ENCODE data around the genes TNS3 and PKD1L1.

DNA sequence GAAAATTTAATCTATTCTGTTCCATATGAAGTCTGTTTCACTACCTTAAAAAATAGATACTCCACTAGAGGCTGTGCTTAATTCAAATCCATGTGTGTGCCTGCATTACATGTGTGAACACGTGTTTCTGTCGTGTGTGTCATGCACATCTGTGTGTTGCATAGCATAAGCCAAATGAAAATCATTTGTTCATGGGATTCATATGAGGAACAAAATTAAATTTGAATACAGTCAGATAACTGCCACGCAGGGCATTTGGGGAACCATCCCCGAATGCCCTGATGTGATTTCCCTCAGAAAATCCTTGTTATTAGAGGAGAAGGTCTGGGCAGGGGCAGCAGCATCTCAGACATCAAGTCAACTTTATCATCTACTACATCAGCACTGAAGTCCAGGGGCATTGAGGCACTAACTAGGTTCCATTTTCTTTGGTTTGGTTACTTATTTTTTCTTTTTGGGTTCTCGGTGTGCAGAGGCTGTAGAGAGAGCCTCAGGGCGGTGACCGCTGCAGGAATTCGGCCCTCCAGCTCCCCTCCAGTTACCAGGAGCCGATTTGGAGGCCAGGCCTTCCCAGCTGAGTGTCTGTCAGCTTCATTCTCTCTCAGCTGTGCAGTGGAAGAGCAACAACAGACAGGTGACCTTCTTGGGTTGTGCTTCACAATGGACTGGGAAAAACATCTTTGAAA, 145.5 kb downstream of the ADCY1 start:
- PRO-cap, 7 experiments = no peak in any of the 7 experiments

DNA sequence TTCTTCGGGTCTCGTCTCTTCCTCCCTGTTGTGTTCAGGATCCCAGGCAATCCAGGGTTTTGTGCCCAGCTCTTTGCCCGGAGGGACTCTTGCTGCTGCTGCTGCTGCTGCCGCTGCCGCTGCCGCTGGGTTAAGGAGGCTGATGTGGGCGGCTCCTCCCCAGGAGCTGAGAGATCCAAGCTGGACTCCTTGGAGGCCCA, 6.9 kb downstream of the CCDC201 start:
- PRO-cap, 7 experiments = no peak in any of the 7 experiments

- PRO-cap, 7 experiments = no peak in any of the 7 experiments
Observed at GRCh38 chr7:45888846-45889284, 577 bp downstream of the IGFBP1 start.

GRCh38 chr7:45890063-45891113, 2.1 kb downstream of the IGFBP1 start:
- PRO-cap, 7 experiments = no peak in any of the 7 experiments

DNA sequence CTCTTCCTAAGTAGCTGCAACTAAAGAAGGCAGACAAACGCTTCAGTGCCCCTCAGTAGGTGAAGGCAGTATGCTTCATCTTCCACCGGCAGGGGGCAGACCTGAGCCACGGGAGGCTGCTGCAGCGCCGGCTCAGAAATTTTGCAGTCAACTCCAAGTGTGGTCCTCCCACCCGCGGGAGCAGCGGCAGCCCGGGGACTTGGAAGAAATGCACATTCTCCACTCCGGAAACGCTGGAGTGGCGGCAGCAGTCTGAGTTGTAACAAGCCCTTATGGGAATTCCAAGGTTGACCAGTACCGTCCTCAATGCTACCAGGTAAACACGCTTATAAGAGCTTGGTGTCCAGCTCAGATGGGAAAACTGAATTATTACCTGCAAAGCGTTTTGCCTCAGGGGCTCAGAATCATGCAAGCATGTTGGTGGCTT, 3.4 kb downstream of the IGFBP3 start:
- PRO-cap, 7 experiments = no peak in any of the 7 experiments

- PRO-cap, 7 experiments = no peak in any of the 7 experiments
Observed at GRCh38 chr7:46007875-46008444, 86.9 kb upstream of the IGFBP3 start.

- PRO-cap, 7 experiments = no peak in any of the 7 experiments
Observed at GRCh38 chr7:46015249-46015934, 94.3 kb upstream of the IGFBP3 start.

DNA sequence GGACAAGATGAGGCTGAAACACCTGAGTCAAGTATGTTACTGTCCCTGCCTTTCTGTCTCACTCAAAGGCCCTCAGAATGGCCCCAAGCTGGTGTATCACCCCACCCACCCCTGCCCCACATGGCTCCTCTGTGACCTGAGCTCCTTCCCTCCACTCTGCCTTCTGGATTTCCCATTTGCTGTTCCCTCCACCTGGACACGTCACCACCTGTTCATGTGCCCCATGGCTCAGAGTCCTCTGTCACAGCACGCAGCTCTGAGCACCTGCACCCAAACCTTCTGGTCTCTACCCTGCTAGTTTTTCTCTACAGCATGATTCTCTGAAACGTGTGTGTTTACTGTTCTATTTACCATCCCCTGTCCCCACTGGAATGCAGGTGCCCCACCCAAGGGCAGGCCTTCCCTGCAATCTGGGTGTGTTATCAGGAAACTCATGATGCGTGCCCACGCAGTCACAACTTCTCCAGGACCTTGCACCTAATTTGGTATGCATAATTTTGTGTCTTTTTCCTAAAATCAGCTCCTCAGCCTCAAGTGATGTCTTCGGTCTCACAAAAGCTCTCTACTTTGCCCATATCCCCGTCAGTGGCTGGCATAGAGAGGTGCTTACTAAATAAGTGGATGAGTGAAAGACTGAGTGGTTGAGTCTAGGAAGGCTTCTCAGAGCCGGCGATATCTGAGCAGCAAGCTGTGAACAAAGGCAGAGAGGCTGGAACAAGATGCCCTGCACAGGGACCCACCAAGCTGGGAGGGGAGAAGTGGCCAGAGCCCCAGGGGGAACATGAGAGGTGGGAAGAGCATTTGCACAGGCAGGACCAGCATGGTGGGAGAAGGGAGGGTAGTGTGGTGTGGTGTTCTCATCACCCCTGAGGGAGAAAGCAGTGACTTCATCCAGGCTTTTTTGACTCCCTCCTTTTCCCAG, 284.5 kb upstream of the IGFBP3 start:
- PRO-cap, 7 experiments = no peak in any of the 7 experiments

GRCh38 chr7:46512537-46513360, 591.7 kb upstream of the IGFBP3 start:
- PRO-cap, 7 experiments = no peak in any of the 7 experiments

GRCh38 chr7:46680187-46680538, 759.1 kb upstream of the IGFBP3 start:
- PRO-cap, 7 experiments = no peak in any of the 7 experiments

- PRO-cap, 7 experiments = no peak in any of the 7 experiments
Observed at GRCh38 chr7:46759516-46759974, 822.4 kb downstream of the TNS3 start.

DNA sequence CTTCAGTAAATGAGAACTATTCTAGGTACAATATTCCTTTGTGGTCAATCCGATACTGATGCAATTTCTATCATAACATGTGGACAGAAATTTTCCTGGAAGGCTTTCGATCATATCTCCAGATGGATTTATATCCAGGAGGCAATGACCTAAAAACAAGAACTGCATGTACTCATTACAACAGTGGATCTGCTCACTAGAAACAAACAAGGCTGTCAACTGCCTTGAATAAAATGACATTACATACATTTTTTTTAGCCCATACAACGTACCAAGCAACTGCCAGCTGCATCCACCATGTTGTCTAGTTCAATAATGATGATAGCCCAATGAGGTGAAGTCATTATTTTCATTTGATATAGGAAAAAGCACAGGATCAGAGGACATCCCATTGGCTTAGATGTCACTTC, 345.0 kb downstream of the TNS3 start:
- PRO-cap, 7 experiments = no peak in any of the 7 experiments

DNA sequence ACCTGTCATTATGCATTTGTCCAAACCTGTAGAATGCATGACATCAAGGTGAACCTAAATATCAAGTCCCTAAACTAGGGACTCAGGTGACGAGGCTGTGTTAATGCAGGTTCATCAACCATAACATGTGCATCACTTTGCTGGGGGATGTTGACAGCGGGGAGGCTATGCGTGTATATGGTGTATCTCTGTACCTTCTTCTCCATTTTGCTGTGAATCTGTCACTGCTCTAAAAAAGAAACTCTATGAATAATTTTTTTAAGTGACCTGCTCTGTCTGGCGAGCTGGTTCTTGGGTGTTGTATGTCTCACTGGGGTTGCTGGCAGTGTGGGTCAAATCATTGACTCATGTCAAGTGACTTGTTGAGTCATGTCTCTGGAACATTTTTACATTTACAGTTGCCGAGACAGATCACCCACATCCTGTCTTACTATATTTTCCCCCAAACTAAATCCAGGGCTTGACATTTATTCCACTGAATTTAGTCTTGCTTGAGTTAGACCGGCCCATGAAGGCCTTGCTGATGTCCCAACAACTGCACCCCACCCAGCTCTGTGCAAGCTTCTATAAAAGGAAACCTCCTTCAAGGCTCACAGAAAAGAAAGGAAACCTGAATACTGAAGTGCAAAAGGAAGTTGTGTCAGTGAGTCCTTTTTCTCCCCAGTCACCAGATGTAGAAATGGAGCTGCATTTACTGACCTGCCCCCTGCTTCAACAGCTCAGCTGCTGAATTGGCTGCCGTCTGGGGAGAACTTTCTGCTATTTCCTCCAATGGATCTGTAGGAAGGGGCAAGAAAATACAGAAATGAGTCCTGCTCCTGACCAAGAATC, 290.4 kb downstream of the TNS3 start:
- PRO-cap, 7 experiments = no peak in any of the 7 experiments

DNA sequence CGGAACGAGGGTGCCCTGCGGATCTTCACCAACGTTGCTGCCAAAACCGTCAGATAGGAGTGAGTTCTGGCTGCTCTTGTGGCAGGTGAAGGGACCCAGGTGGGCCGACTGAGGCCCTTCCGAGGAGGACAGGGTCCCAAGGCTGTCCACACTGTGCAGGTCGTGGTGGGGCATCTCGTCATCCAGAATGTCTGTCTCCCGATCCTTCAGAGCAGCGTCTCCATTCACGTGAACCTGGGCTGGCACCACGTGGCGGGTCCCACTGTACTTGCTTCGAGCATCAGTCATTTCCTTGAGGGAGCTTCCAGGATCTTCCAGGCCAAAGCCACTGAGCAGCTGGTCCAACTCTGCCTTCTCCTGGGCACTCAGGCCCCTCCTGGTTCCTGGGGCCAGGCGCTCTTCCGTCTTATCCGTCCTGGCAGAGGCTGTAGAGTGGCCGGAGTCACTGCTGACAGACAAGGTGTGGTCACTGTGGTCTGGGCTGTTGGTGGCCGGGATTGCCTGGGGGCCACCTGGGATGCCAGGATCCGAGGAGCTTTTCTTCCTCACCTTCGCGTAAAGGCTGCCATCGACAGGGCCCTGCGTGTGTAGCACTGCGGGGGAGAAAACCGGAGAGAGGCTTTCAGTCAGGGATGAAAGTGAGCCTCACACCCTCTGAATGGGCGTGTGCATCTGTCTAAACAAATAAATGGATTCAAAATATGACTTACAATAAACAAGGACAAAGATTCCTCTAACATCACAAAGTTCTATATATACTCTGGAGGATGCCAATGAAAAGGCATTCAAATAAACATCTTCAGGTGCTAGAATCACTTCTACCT, 212.7 kb downstream of the TNS3 start:
- PRO-cap, 7 experiments = no peak in any of the 7 experiments

DNA sequence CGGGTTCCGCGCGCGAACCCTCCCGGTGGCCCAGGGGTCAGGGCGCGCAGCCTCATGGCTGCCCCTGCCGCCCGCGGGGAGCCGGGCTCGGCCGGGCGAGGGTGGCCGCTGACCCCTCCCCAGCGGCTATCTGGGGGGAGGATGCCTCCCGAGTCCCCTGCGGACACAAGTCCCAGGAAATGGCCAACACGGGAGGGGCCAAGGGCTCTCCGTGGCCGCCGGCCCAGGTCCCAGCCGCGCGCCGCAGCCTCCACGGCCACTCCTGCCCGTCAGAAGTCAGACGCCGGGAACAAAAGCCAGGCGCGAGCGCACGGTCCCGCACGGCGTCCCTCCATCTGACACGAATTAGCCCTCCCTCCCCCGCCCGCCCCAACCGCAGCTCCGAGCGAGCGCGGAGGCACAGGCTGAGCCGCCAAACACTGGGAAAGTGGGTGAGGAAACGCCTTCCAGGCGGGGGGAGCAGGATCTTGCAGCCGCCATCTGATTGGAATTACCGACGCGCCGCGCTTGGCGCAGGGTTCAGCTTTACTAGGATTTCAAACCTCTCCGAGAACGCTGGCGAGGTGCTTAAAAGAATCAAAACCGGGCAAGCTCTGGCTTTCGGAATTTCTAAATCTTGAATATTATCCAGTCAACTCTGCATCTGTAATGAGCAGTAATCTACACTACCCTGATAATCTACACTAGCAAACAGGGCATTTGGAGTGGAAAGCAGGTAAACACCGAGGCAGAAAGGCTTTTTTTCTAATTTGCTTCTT, 44.7 kb downstream of the TNS3 start:
- PRO-cap, 7 experiments = no peak in any of the 7 experiments

DNA sequence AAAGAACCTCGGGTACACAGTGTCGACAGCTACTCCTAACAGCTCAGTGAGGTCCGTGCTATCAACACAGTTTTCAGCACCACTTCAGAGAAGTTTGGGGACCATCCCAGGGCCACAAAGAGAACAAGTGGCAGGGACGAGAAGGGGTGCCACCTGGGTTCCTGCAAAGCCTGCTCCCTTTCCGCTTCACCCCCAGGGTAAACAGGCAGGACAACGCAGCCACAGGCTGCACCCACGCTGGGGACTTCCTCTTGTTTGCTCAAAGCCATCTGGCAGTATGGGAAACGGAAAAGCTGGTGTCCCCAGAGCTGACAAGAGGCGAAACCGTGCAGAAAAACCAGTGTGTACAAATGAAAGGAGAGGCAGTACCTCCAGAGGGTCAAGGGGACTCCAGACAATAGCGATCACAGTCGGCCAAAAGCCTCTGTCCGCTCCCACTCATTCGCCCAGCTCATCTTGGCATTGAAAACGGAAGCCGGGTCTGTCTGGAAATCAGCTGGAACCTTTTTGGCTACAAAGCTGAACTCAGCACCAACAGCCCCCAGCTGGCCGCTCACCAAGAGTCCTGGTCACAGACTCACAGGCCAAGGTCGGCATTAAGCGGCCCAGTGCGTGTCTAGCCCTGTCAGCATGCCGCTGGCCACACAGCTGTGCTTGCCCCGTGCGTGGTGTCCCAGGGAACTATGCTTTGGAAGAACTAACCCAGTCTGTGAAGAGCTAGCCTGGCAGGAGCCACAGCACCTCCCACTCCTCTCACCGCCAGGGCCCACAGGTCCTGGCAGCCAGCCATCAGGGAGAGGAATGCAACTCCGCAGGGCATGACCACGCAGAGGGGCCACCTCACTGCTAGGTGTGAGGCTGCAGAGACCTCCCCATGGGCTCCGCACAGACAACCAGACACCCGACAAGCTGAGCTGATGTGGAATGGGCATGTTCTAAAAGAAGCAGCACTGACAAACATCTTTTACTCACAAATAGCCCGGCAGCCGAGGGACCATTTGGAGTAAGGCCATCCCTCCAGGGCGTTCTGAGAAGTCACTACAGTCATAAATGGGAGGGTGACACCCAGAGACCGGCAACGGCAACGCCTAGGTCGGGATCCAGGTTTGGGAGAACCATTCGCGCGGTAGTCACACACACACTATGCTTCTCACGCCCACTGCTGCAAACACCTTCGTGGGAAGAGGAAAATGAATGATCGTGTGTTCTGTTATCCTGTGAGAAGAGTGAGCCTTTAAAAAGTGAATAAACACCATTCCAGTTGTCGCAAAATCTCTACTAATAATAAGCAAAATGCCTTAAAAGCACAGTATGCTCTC, 10.2 kb downstream of the TNS3 start:
- PRO-cap, 7 experiments = no peak in any of the 7 experiments

DNA sequence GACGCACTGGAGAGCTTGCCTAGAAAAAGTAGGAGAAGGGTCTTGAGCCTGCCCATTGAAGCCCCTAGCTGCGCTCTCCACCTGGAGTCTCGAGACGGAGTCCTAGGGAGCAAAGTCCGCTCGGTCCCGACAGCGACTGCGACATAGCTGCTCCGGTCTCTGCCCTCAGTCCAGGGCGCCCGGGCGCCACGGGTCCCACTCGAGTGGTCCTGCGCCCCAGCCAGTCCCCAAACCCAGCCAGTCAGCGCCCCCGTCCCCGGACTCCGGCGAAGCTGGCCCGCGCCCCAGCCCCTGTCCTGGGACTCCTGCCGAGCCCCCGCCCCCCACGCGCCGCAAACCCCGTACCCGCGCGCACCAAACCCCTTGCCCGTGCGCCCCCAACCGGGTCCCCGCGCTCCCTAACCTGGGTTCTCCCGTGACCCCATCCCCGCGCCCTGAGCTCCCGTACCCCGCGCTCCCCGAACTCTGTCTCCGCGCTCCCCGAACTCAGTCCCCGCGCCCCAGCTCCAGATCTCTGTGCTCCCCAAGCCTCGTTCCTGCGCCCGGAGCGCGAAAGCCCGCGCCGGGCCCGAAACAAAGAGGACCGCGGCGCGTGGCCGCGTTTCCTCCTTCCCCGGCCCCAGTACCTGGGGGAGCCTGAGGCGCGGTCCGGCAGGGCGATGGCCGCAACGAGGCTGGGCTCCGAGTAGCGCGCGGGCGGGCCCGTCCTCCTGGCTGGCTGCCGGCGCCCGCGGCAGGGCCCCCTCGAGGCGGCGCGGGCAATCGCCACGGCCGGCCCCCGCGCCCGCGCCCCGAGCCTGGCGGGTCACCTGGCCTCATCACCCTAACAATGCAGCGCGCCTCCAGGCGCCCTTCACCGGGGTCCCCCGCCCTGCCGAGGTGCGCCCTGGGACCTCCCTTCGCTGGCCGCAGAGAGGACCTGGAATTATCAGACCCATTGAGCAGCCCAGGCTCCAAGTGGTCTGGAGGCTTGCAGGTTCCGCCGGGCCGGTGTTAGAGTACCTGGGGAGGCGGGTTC, at the start of gene TNS3:
Gene TNS3 (minus strand): TSS at position 687 of the 1,018 bp plus-strand sequence.
- PRO-cap, 7 experiments = no peak in any of the 7 experiments

GRCh38 chr7:47936791-47937794, 11.2 kb downstream of the PKD1L1 start:
- PRO-cap, 7 experiments = no peak in any of the 7 experiments

GRCh38 chr7:47948178-47948869, at the start of gene PKD1L1:
TSS of gene PKD1L1 (minus strand) at chr7:47948466.
- PRO-cap, 7 experiments = no peak in any of the 7 experiments

- PRO-cap, 7 experiments = no peak in any of the 7 experiments
Observed at GRCh38 chr7:48200898-48201713, 29.8 kb downstream of the ABCA13 start.

All from T-cell (primary cell).